SJSA1 (cell line): ENCODE measurements around the gene PRELID2.

GRCh38 chr5:141996879-141997613, 15.8 kb downstream of the GNPDA1 start:
- RAMPAGE, long total RNA = no peak

DNA sequence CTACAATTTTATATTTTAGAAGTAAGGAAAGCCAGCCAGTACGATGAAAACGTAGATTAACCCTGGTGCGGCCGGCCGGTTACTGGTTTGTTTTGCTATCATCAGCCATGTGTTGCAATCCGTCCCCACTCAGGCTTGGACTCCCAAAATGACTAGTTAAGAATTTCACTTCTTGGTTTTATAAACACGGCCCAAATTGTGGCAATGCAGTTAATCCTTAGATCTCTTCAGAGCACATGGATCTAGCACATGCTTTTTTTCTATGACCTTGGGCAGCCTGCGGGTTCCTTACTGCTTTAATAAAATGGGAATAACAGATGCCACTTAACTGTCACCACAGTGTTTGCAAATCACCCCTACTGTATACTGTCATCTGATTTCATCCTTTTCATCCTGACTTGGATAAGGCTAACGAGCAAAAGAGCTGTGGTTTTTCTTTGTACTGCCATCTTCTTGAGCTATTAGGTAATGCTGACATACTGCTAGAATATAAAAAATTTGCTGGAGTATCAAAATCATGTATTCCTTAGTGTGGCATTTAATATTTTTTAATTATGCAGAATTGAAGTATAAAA, 1.5 kb downstream of the NDFIP1 start:
- RAMPAGE, long total RNA = no peak

DNA sequence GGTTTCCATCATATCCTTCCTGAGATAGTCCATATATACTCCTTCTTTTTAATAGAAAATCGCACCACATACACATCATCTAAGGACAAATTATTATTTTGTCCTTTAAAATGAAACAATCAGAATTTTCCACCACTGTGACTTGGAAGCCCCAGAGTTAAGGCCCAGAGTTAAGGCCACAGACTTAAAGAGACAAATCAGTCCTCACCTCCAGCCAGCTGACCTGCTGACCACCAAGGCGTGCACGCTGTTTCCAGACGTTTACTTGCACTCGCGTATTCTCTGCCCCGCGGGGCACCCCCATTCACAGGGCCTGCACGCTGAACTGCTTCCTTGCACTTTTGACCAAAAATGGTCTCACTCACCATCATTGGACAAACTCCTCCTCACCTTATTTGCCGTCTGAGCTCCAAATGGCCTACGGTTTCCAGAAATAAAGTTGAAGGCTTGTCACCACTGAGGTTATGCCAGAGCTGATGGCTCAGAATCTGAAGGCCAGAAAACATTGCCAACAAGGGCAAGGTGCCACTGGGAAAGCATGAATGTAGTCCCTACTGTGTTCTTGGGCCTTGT, 84.2 kb downstream of the NDFIP1 start:
- RAMPAGE, long total RNA = no peak

- RAMPAGE, long total RNA = no peak
Observed at GRCh38 chr5:142223759-142224268, 101.0 kb downstream of the SPRY4 start.

GRCh38 chr5:142301513-142301751, 23.4 kb downstream of the SPRY4 start:
- RAMPAGE, long total RNA = no peak

DNA sequence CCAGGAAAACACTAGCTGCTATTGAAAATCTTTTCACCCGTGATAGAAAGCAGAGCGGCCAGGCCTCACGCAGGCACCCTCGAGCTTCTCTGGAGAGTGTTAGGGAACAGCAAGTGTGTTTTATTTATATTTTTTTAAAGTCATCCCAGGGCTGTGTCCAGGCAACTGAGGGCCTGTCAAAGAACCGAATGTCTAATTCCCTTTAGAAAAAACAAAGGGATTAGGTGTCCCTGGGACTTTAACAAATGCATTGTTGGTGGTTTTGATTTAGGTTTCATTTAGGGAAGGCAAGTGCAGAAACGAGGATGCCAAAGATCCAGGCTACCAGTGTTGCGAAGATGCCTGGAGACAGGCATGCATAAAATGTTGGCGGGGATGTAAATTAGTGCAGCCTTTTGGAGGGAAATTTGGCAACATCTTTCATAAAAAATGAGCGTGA, 51.2 kb upstream of the SPRY4 start:
- RAMPAGE, long total RNA = no peak

GRCh38 chr5:142412610-142412904, 87.7 kb upstream of the SPRY4 start:
- RAMPAGE, long total RNA = no peak

DNA sequence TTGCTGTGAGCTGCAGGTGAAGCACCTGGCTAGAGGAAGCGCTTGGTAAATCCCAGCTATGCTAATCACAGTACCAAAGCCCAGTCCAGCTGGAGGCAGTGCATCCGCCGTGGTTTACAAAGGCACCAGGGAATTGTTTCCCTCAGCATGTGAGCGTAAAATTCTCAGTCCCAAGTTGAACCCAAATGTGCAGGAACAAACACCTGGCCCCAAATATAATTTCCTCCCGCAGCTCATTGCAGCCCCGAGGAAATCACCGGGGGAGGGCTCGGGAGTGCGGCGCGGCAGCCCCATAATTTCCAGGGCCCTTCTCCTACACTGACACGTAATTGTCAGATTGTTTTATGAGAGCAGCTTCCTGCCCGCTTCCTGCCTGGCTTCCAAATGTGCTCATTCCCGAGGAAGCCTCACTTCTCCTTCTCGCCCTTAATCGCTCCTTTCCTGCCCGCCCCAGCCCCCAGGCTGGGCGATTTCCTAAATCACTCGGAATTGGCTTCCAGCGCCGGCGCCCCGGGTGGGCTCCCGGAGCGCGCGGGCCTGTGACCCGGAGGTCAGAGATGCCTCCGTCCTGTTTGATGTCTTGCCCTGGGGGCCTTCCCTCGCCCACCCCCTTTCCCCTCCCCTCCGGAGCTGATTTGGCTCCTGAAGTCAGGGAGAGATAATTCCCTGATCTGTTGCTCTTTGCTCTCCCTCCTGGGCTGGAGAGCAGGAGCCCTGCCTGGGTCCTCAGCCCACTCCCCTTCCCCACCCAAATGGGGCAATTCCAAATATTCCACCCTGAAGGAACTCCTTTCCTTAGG, 134.3 kb downstream of the FGF1 start:
- RAMPAGE, long total RNA = no peak

GRCh38 chr5:142770963-142771782, 996 bp downstream of the ARHGAP26 start:
- RAMPAGE, long total RNA = no peak

- RAMPAGE, long total RNA = no peak
Observed at GRCh38 chr5:142777310-142778131, 7.3 kb downstream of the ARHGAP26 start.

- RAMPAGE, long total RNA = no peak
Observed at GRCh38 chr5:142860895-142861644, 90.9 kb downstream of the ARHGAP26 start.

GRCh38 chr5:143065124-143065998, 295.2 kb downstream of the ARHGAP26 start:
- RAMPAGE, long total RNA = no peak

DNA sequence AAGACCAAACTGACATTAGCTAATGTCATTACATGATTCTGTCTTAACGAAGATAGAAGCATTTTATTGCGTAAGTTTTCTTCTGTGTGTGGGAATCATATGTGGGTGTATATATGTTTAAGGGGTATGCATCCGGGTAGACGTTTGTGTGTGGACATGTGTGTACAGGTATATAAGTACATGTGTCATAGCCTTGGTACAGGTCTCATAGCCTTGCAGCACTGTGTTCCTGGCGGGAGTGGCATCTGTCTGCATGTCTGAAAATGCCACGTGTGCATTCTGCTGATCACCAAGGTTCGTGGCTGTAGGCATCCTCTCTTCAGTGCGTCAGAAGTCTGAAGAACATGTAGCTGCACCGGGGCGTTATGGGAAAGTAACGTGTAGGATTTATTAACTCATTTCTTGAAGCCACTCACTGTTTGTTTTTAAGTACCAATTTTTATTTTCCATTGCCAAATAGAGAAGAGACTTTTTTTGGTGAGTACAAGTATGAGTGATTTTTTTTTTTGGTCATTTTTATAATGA, 298.0 kb downstream of the NR3C1 start:
- RAMPAGE, long total RNA = no peak

- RAMPAGE, long total RNA = no peak
Observed at GRCh38 chr5:143158667-143159370, 244.7 kb downstream of the NR3C1 start.

- RAMPAGE, long total RNA = no peak
Observed at GRCh38 chr5:143409726-143410291, 6.3 kb upstream of the NR3C1 start.

DNA sequence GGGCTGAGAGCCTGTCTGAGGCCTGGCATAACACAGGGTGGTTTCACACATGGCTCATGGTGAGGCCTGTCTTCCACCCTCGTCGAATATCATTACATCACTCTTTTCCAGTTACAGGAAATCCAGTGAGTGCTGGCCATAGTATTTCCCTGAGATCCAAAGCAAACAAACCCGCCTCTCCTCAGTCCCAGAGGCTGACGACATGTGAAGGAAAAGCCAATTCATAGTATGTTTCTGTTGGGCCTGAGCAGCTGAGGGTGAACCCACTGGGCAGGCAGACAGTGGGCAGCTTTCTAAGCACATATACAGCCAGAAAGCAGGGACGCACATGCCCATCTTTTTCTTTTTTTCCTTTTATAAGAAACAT, 159.5 kb upstream of the NR3C1 start:
- RAMPAGE, long total RNA = no peak

- RAMPAGE, long total RNA = no peak
Observed at GRCh38 chr5:144187571-144188323, 17.1 kb downstream of the KCTD16 start.

DNA sequence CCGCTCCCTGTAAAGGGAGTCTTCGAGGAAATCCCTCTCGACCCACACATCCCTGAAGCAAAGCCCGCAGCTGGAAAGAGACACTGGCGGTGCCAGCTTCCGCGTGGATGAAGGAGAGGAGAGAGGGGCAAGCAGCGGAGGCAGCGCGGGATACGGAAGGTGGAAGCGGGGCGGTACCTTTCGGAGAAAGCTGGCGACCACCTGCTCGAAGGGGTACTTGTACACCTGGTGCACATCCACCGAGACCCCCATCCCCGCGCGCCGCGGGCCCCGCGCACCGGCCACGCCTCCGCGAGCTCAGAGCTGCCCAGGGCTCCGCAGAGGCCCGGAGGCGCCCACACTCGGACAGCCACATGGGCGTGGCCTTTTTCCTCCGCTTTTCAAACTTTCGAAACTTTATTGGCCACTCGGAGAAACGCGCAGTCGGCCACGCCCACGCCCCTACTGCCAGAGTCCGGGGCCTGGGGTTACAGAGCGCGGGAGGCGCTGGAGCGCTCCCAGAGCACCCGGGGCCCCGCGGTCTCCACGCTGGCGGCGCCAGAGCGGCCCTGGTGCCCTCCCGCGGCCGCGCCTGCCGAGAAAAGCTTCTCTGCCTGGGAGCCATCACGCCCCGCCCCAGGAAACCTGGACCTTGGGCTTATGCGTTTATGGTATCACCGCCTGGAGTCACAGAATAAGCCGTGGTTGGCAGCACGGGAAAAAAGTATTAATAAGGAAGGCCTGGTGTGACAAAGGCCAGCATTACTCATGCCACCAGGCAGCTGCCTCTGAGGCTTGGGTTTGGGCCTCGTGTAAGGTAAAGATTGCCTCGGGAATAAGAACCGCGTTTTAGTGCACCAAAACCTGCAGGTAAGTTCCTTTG, at the start of gene PRELID2:
Gene PRELID2, minus strand, starts transcription at position 343 of the 862 bp plus-strand sequence.
- RAMPAGE, long total RNA = no peak

- RAMPAGE, long total RNA = no peak
Observed at GRCh38 chr5:145939254-145940060, 3.1 kb downstream of the SH3RF2 start.

- RAMPAGE, long total RNA = no peak
Observed at GRCh38 chr5:146071059-146071831, 34.1 kb downstream of the PLAC8L1 start.